ENCODE measurements around a stretch of chr18.

DNA sequence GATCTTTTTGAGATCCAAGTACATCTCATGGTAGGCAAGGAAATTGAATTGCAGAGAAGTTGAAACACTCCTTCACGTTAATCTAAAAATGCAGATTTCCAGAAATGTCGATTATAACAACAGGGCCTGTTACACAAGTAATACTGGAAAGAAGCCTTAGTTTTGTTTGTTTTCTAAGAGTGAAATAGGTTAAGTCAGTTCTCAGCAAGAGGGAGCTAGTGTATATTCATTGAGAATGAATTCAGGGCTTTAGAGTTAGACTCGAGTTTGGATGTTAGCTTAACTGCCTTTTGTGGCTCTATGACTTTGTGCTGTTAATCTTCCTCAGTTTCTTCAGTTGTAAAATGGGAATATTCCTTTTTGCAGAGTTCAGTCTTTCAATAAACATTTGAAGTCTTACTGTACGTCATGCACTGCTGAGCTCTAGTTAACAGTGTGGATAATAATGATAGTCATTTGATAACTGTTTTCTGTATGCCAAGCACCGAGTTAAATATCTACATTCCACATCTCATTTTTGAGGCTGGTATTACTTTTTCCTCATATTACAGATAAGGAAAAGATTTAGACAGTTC is 992 bp downstream of the NDUFV2 start:
- RRBS = no CpG with 5 or more reads among the region's 5 CpGs

DNA sequence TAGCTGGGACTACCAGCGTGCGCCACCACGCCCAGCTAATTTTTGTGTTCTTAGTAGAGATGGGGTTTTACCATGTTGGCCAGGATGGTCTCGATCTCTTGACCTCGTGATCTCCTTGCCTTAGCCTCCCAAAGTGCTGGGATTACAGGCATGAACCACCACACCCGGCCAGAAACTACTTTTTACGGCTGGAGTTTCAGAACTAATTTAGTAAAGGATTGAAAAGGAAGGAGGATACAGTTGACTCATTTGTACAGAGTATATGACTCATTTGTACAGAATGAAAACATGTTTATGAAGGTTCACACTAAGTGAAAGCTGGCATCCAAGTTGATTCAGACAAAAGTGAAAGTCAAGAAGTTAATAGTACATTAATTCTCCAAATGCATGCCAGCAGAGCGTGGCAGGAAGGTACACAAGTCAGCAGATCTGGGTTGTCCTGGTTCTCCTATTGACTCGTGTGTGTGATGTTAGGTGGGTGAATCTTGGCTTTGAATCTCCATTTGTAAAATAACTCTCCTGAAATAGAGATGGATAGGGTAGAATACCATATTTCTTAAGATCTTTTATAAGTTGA is 14.8 kb downstream of the NDUFV2 start:
- RRBS = no CpG with 5 or more reads among the region's 9 CpGs

DNA sequence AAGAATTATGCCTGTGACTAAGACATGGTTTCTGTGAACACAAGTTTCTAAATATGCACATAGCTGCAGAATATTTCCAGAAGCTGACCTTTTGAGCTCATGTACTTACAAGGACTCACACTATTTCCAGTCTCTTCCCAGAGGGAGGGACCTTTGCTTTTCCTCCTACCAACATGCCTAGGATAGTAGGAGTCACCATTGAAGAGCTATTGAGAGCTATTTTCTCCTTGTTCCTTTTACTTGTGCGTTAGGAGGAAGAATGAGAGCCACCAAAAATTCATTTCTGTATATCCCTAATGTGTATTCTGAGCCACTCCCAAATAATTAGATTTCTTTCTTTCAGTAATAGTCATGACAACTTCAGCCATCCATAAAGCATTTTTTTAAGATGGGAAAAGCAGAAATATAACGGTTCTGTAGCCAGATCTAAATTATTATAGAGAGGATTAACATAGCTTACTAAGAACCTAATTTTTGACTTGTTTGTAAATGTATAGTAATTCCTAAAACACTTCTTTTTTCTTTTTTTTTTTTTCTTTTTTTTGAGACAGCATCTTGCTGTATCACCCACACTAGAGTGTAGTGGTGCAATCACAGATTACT is 81.7 kb downstream of the ANKRD12 start:
- RRBS = no CpG with 5 or more reads among the region's 2 CpGs

DNA sequence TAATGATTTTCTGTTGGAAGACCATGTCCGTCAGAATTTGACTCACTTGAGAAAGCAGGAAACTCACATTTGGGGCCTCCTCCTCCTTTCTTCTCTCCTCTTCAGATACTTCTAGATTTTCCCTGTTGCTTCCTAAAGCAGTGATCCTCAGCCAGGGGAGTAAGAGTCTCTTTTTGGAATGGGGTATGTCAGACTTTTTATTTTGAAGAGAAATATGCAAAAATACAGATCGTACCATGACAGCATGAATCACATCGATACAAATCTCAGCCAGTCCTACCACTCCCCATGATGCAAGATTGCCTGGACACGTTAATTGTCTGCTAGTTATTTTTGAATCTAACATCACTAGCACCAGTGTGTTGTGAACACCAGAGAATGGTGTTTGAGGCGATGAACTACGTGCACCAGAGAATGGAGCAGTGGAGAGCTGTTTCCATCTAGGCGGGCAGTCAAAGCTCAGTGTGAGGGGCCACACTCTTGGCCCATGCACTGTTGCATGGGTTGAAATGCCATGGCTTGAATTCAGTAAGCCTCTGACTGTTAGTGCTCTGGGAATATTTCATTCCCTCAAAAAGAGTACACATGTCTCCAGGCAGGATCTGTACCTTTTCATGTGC is 46.4 kb upstream of the RALBP1 start:
- RRBS = no CpG with 5 or more reads among the region's 7 CpGs

DNA sequence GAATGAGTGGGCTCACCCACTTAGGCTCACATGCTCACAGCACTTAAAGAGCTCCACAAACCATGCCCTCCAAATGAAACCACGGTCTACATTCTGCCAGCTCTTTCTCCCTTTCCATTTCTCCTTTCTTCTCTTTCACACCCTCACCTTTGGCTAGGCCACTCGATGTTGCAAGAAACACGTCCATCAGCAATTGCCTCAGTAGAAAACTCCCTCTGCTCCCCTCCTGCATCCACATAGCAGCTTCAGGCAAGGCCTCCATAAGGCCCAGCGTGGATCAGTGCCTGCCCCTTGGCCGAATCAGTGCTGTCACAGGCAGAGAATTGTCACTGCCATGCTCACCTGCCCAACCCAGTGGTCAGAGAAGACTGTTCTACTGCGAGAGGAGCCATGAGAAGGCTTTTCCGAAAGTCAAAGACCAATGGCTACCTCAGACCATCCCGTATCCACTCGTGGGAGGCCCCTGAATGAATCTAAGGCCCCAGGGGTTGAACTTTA is 1.3 kb upstream of the RALBP1 start:
- RRBS = no CpG with 5 or more reads among the region's 9 CpGs

DNA sequence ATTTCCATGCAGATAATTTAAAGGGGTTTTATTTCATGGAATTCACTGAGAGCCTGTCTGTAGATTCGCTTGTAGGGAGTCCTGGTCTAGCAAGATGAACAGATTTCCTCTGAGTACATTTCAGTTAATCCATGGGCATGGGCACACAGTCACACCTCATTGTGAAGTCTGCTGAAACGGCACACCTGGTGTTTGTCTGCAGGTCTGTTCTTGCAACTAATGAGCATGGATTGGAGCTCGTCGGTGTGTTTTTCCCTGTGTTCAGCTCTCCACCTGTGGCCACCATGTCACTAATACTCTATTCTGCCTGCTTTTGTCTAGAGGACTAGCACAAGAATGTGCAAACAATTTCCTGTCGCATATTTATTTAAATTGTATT is 24.4 kb upstream of the PPP4R1 start:
- RRBS = no CpG with 5 or more reads among the region's 5 CpGs

- RRBS = no CpG with 5 or more reads among the region's 1 CpG
Observed at GRCh38 chr18:9743029-9743215, 34.8 kb downstream of the RAB31 start.

- RRBS = 89% methylated on average over 3 of the region's 8 CpGs
Observed at GRCh38 chr18:9845991-9846635, 39.7 kb upstream of the TXNDC2 start.

- RRBS = no CpG with 5 or more reads among the region's 17 CpGs
Observed at GRCh38 chr18:9849473-9850172, 36.1 kb upstream of the TXNDC2 start.

DNA sequence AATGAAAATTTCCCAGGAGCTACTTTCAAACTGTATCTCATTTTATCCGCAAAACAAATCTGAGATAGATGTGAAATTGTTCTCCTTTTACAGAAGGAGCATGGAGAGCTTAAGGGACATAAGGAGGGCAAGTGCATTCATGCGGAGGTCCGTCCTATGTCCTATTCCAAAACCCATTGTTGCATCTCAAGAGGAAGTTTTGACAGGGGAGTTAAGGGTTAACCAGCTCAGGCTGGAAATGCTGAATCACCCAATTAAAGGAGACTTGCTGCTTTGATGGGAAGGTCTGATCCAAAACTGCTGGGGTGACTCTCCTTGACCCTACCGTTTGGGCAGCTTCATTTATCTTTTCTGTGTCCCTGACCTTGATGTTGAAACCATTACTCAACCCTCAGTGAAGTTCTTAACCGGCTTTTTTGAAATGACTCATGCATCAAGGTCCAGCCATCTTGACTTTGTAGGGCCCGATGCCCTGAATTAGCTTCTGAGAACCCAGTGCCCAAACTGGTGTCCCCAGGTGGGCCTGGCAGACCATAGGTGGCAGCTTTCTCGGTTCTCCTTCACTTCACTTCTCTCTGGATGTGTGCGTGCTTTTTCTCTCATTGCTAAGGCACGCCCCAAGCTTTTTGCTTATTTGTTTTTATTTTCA is 16.0 kb upstream of the TXNDC2 start:
- RRBS = no CpG with 5 or more reads among the region's 9 CpGs

DNA sequence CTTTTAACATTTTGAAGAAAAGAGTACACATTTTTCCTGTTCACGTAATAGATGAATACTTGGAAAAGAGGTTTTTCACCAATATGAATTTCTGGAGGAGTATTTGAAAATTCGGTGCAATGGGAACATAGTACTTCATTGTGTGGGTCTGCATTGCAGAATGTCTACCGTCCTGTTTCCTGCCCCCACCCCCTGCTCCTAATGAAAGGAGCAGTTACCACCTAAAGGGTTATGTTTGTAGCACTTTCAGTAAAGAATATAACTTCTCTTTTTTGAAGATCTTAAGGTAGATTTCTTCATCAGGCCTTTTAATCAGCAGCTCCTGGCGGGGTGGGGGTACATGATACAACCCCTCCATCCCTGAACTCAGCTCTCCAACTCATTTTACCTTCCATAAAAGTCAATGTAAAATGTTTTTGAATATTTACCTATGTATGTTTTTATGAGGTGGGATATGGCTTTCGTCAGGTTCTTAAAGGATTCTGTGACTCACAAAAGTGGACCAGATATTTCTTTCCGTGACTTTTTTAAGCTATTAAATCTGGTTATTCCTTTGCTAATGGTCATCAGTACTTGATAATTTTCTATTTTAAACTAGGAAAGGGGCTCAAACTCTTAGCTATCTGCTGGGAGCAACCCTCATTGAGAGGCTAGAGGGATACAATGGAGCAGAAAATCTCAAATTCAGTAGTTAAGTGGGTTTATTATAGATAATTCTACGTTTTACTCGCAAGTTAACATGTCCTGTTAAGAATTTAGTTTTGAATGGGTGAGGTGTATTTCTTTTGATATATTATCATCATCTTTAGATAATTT is 15.5 kb downstream of the VAPA start:
- RRBS = no CpG with 5 or more reads among the region's 8 CpGs

- RRBS = no CpG with 5 or more reads among the region's 7 CpGs
Observed at GRCh38 chr18:9946036-9946648, 32.3 kb downstream of the VAPA start.

GRCh38 chr18:9949240-9950224 is 35.7 kb downstream of the VAPA start:
- RRBS = no CpG with 5 or more reads among the region's 10 CpGs

GRCh38 chr18:9950225-9950605 is 36.4 kb downstream of the VAPA start:
- RRBS = no CpG with 5 or more reads among the region's 2 CpGs

DNA sequence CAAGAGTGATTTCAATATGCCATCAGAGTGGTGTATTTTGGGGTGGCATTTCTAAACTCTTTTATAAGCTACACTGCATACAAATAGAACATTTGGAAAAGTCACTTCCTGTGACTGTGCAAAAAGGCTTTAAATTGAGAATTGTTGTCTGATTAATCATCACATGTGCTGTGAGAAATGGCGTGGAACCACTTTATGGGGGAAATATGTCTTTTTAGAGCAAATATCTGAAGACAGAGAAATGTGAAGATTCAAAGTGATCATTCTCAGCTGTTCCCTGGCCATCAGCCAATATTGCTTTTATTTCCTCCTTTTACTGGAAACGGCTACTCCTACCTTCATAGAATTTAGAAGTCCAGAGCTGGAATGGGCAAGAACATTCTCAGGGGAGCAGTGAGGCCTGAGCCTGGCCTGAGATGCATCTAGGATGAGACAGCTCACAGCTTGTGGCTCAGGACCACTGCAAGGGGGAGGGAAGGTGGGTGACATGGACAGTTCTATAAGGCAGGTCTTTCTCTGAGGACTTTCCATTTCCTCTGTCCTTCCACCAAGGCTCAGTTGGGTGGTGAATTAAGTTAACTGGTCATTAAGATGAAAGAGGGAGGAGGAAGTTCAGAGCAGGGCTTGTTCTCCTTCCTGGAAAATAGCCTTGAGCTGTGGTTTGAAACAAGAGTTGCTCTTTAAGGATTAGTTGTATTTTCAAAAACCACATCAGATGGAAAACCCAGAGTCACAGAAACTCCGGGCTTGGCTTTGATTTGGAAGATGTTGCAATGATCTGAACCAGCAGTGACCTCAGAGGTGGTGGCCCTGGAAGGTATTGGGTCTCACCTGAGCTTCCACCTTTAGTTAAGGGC is 144.2 kb downstream of the VAPA start:
- RRBS = no CpG with 5 or more reads among the region's 3 CpGs

DNA sequence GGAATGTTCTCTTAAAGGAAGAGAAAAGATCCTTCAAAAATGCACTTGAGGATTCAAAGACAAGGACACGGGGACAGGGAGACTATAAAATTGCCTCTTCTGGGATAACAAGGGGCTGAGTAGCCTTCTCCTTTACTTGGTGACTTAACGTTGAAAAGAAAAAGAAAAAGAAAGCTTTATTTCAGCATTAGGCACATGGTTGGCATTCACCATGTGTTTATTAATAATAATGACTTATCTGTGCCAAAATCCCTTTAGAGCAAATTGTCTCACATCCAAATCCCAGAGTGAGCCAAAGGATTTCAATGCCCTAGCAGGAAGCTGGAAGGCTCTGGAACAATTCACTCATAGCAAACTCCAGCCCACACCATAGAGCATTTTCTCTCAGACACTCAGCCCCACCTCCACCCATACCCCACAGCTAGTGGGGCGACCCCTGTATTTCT is 100.3 kb upstream of the APCDD1 start:
- RRBS = no CpG with 5 or more reads among the region's 3 CpGs

- RRBS = no CpG with 5 or more reads among the region's 7 CpGs
Observed at GRCh38 chr18:10791176-10791847, 265.5 kb downstream of the NAPG start.

DNA sequence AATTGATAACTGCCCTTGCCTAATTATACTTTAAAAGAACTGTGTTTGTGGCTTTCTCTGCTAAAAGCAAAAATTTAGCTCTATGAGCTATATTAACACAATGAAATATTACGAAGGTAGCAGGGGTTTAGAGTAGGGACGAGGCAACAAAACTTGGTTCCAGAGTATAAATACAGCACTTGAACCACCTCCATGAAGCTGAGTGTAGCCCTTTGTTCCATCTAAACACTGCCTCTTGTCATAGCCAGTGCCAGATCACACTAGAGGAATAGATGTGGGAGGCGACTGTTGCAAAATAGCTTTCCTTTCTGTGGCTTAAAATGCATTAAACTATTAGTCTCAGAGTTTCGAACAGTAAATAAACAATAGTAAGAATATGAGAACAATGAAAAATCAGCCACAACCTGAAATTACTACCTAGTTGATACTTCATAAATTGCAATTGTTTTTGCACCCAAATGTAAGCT is 29.8 kb downstream of the PIEZO2 start:
- RRBS = no CpG with 5 or more reads among the region's 4 CpGs

- RRBS = no CpG with 5 or more reads among the region's 1 CpG
Observed at GRCh38 chr18:11883103-11883375, 25.1 kb downstream of the MPPE1 start.

GRCh38 chr18:11991115-11991849 is 10.0 kb downstream of the IMPA2 start:
- RRBS = no CpG with 5 or more reads among the region's 19 CpGs

Data from mononuclear cell (primary cell).